ENCODE data around the gene RBM43.

- PRO-cap, 7 experiments = no peak in any of the 7 experiments
- RAMPAGE, long total RNA, 2 experiments = no peak in any of the 2 experiments
Measured at GRCh38 chr2:144501236-144501624, 18.7 kb downstream of the ZEB2 start.

DNA sequence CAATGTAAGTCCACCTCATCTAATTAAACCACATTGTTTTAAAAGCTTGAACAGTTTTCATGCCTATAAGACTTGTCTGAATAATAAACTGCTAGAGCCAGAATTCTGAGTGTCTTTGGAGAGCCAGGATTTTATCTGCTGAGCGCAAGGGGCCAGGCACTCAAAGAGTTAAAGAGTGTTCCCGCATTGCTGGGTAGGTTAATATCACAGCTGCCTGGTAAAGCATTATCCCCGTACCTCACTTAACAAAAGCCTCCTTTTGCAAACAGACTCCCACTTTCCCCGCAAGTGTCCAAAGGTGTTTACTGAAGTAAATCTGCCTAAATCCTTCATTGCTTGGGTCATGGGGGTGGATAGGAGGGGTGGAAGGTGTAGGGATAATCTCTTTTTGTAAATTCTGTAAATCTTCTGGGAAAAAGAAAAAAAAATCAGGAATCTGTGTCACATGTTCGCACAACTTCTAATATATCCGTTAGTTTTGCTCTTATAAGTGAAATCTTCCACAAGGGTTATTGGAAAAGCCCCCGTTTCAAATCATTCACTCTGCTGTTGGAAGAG lies 10.8 kb downstream of the ZEB2 start:
- PRO-cap, 7 experiments = peak in 1 of 7 experiments; most common plus-strand start position 225 of the sequence (in 1)
- RAMPAGE, long total RNA, 2 experiments = no peak in any of the 2 experiments

GRCh38 chr2:144510223-144511286 lies 9.4 kb downstream of the ZEB2 start:
- PRO-cap, 7 experiments = peak in 5 of 7 experiments; most common plus-strand start chr2:144510278 (in 2); most common minus-strand start chr2:144510311 (in 2)
- RAMPAGE, long total RNA, 2 experiments = no peak in any of the 2 experiments

DNA sequence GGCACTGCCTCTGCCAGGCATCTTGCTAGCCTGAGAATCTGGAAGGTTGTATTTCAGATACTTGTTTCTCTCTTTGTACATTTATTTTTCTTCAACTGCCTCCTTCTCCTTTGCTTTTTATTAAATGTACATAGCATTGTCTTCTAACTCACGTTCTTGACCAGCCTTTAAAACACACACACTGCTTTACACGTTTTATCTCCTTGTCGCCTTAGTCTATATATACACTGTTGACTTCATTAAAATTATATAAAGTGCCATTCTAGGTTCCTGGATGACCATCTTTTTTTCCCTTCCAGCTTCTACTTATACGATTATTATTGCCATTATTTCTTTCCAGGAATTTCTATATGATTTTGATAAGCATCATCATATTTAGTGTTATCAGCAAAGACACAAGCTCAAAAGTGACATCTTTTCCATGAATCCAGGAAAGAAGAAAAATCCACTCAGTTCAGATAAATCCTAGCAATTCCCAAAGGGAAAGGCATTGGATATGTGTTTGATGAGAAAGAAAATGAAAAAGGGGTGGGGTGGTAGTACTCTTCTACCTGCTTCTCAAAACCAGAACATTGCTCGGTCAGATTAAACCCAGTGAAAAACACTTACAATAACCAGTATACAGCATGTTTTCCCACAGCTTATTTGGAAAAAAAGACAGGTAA lies 5.7 kb downstream of the ZEB2 start:
- PRO-cap, 7 experiments = no peak in any of the 7 experiments
- RAMPAGE, long total RNA, 2 experiments = no peak in any of the 2 experiments

- PRO-cap, 7 experiments = peak in 7 of 7 experiments; most common plus-strand start chr2:144517717 (in 7); most common minus-strand start chr2:144517354 (in 5)
- RAMPAGE, long total RNA, 2 experiments = start-site peak on the minus strand in 2 of 2 experiments, at chr2:144517338-144517796 at its widest, 30 to 555 reads per replicate
Measured at GRCh38 chr2:144517044-144518099, 2.5 kb downstream of the ZEB2 start.

- PRO-cap, 7 experiments = no peak in any of the 7 experiments
- RAMPAGE, long total RNA, 2 experiments = no peak in any of the 2 experiments
Measured at GRCh38 chr2:144596050-144596736, 76.3 kb upstream of the ZEB2 start.

- PRO-cap, 7 experiments = no peak in any of the 7 experiments
- RAMPAGE, long total RNA, 2 experiments = no peak in any of the 2 experiments
Measured at GRCh38 chr2:144671593-144672295, 151.8 kb upstream of the ZEB2 start.

DNA sequence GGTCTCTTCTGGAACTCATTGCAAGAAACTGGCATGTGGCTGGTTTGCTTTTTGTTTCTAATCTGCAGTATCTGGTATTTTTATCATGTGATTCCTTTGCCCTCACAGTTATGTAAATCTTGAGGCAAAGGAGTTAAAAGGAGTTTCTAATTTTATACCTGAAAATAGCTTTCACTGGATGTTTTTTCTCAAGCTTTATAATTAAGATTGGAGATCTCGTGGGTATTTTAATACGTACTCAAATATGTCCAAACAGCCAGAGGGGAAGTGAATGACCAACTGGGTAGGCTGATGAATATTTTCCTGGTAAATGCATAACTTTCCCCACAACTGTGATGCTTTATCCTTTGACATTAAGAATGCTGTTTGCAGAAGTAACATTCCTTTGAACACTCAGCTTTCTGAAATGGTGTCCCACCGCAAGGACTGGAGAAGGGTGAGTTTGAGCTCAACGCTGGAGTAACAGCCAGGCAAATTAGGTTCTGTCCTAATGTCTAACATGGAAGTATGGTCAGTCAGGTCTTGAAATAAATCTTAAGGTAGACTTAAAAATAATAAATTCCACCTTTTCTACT lies 503.0 kb upstream of the ZEB2 start:
- PRO-cap, 7 experiments = no peak in any of the 7 experiments
- RAMPAGE, long total RNA, 2 experiments = start-site peak on the plus strand in 1 of 2 experiments, centred at position 394 of the sequence, 5 reads per replicate

- PRO-cap, 7 experiments = no peak in any of the 7 experiments
- RAMPAGE, long total RNA, 2 experiments = no peak in any of the 2 experiments
Measured at GRCh38 chr2:145692787-145693492, 1173.0 kb upstream of the ZEB2 start.

- PRO-cap, 7 experiments = no peak in any of the 7 experiments
- RAMPAGE, long total RNA, 2 experiments = no peak in any of the 2 experiments
Measured at GRCh38 chr2:146940146-146940702, 904.6 kb upstream of the ACVR2A start.

GRCh38 chr2:147852376-147852919 lies 7.6 kb downstream of the ACVR2A start:
- PRO-cap, 7 experiments = no peak in any of the 7 experiments
- RAMPAGE, long total RNA, 2 experiments = no peak in any of the 2 experiments

- PRO-cap, 7 experiments = no peak in any of the 7 experiments
- RAMPAGE, long total RNA, 2 experiments = no peak in any of the 2 experiments
Measured at GRCh38 chr2:148099836-148100223, 78.9 kb downstream of the MBD5 start.

DNA sequence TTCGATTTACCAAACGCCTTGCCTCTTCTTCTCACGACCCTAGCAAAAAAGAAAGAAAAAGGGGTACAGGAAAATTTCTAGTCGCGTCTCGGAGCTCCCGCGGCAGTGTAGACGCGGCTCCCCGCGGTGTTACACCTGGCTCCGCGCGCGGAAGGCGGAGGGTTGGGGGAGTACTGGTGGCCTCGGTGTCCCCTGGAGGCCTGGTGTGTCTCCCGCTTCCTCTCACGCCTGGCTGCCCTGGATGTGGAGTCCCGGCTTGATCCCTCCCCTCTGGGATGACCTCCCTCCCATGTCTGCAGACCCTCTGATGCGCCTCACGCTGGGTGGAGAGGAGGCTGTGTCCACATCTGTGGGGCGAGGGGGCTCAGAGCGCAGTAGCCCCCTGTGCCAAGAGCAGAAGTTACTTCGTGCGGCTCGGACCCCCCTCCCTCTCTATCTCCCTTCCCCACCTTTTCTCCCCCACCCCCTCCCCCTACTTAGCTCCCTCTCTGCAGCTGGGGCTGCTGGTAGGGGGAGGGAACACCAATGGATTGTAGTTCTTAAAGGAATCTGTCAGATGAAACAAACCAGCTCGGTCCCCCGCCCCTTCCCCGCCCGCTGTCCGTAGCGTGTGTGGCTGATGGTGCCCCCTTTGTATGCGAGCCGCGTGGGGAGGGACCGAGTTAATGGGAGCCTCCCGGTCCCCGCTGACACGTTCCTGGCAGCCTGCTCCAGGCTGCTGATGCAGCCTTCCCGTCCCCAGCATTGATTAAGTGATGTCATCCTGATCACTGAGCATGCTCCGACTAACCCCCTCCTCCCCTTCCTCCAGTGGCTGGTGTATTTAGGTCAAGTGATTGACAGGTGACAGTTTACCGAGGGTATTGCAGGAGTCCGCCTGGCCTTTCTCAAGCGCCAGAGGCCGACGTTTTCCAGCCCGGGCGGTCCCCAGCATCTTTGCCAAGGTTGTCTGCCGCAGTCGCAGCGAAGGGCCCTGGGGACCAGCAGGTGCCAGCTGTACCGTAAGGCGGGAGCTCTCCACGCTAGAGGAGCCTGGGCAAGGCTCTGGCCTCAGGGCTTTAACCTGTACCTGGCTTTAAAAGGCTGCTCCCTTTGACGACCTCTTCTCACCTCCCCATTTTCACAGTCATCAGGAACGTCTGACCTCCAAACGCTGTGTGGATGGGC lies 1.5 kb downstream of the KIF5C start:
- PRO-cap, 7 experiments = peak in 5 of 7 experiments; most common minus-strand start position 106 of the sequence (in 5)
- RAMPAGE, long total RNA, 2 experiments = no peak in any of the 2 experiments

GRCh38 chr2:149437669-149437942 lies 107.2 kb downstream of the LYPD6 start:
- PRO-cap, 7 experiments = peak in 1 of 7 experiments; most common minus-strand start chr2:149437738 (in 1)
- RAMPAGE, long total RNA, 2 experiments = no peak in any of the 2 experiments

DNA sequence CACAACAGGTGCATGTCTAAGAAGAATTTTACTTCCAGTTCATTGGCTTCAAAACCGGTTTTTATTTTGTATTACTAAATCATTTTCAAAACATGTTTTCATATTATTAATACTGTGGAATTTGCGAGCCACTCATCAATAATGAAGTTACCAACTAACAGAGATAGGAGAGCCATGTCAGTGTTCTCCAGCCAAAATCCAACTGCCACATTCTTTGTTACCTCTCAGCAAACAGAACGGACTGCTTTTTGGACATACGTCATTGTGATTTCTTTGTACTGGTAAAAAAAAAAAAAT lies 414.2 kb upstream of the MMADHC start:
- PRO-cap, 7 experiments = no peak in any of the 7 experiments
- RAMPAGE, long total RNA, 2 experiments = no peak in any of the 2 experiments

DNA sequence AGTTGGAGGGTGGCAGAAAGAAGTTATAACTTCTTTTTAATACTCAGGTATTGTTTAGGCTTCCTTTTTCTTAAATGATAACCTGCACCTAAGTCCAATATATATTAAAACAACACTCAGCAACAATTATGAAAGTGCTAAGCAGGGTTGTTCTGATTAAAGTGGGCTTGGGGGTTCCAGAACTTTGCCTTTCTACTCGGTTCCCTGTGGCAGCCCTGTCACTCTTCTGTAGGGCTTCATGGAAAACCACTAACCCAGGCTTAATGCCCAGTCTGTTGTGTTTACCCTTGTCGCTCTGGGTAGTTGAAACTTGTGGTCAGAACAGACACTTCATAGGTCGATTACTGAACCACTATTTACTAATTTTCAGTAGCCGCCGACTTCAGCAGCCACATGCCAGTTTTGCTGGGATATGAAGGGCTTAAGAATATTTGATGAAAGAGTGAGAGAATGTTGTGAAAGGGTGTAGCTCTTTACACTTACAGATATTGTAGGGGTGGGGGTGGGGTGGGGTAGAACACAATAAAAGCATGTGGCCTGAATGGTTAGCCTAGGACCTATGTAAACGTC lies 362.3 kb downstream of the RND3 start:
- PRO-cap, 7 experiments = no peak in any of the 7 experiments
- RAMPAGE, long total RNA, 2 experiments = no peak in any of the 2 experiments

- PRO-cap, 7 experiments = no peak in any of the 7 experiments
- RAMPAGE, long total RNA, 2 experiments = no peak in any of the 2 experiments
Measured at GRCh38 chr2:150733162-150733543, 245.7 kb upstream of the RND3 start.

DNA sequence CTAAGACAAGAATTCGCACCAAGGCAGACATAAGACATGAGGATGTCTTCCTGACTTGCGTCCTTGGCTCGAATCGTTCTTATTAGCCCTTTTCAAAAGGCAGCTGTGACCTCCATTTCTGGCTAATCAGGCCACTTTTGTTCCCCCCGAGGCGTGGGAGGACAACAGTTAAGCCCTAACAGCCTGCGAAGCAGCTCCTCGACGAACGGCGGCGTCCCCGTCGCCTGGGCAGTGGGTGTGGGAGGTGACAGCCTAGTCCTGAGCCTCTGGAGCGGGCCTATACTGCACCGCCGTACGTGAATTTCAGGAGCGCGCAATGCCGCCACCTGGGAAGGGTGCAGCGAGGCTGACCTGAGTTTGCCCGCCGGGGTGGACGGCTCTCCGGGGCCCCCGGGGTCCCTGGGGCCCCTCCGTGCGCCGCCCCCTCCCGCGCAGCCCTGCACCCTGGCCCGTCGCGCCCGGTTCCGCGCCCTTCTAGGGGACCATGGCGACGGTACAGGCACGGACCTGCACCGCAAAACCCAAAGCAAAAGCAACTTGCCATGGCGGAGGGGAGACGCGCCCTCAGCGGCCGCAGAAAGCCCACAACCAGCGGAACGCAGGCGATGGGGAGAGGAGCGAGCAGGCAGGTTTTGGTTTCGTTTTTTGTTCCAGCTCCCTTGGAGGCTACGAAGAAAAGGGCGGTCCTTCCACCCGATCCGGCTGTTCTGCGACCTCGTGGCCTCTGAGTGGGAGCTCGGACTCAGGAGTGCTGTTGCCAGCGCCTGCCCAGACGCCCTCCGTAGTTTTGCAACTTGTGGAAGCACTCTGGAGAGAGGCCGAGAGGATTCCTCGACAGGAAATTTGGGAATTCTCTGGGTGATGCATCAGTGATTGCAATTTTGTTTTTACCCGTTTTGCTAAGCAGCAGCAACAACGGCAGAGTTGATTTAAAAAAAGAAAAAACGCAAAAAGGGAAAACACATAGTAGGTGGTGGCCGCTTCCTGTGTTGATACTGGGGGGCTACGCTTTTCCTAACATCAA lies at the start of gene RBM43:
RBM43 (minus strand) TSS at position 680 of the 1,024 bp plus-strand sequence.
- PRO-cap, 7 experiments = peak in 7 of 7 experiments; most common plus-strand start position 164 of the sequence (in 5); most common minus-strand start position 226 of the sequence (in 7)
- RAMPAGE, long total RNA, 2 experiments = start-site peak on the minus strand in 1 of 2 experiments, centred at position 602 of the sequence, 29 reads per replicate

GRCh38 chr2:151414411-151415074 lies 4.8 kb downstream of the RIF1 start:
- PRO-cap, 7 experiments = no peak in any of the 7 experiments
- RAMPAGE, long total RNA, 2 experiments = no peak in any of the 2 experiments

DNA sequence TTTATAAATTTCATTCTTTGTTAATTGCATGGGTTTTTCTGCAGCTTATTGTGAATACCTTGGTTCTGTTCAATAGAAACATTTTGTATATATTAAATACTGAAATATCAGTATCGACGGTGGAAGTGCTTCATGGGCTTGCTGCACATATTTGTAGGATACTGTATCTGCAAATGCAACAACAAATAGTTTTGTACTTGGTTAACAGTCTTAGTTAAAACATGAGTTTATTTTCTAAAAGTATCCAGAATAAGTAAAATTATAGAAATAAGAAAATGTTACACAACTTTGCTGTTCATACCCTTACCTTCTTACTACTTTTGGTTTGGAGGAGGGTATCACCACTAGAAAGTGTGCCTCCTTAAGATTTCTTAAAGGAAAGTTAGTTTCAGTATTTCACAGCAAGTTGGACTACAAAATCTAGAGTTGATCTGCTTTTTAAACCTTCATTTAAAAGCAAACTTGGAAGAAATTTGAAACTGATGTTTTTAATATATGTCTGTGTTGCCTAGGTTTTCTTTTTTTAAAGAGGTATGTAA lies 66.2 kb downstream of the RIF1 start:
- PRO-cap, 7 experiments = no peak in any of the 7 experiments
- RAMPAGE, long total RNA, 2 experiments = no peak in any of the 2 experiments

Data from ovary (tissue), 7 donors.